Thoracic aorta (tissue), 1 donor: ENCODE measurements around the genes ZNF23, MARVELD3, ATXN1L and ZNF821.

DNA sequence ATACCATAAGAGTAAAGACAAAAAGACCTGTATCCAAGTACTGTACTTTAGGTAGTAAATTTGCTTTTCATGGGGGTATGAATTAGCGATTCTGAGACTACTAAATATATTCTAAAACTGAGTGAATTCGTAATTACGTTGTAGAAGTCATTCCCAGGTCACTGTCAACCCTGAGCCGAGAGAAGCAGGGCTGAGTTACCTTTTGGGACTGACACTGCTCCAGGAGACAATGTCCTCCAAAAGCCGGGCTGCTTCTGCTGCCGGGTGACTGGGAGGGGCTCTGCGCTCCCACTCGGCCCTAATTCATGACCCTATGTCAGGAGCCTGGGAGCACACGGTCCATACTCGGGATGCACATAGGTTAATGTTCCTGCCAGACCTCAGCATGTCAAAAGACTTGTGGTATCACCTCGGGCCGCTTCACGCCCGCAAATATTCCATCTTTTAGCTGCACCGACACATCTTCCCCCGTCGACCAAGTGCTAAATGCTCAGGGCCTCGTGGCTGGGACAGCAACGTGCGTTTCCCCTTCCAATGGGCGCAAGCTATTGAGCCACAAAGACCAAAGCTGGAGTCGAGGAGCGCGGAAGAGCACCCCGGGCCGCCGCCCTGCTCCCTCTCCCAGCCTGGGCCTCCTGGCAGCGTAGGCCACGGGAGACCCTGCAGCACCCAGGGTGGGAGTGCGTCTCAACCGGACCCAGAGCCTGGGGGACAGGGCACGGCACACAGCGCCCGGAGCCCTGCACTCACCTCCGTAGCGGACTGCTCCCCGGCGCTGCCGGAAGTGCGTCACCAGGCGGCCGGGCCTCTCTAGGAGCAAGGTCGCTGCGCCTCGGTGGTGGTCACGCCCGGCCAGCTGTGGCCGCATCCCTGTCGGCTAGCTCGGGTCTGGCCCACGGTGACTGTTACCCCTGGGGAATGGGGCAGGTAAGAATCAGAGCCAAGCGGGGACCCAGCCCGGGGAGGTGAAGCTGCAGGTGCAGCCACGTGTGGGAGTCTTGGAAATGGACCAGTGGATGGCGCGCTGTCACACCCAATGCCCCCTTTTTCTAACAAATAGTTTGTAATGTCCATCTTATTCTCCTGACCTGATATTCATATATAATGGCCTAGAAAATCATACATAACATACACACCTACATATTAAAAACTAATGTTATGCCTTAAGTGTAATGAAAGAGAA is at the start of gene ZNF23:
ZNF23 (minus strand) TSS at position 788 of the 1,183 bp plus-strand sequence.
- RAMPAGE, long total RNA = start-site peak on the minus strand centred at position 769 of the sequence, 30 bp wide, 23 reads

- RAMPAGE, long total RNA = no peak
These were observed 1.5 kb downstream of the TAT start for GRCh38 chr16:71575301-71575949.

GRCh38 chr16:71590437-71591122 is 13.7 kb upstream of the TAT start:
- RAMPAGE, long total RNA = no peak

GRCh38 chr16:71594063-71594498 is 17.2 kb upstream of the TAT start:
- RAMPAGE, long total RNA = no peak

- RAMPAGE, long total RNA = no peak
These were observed at the start of gene MARVELD3 for GRCh38 chr16:71625928-71626759. Gene MARVELD3, plus strand, starts transcription at chr16:71626184.

DNA sequence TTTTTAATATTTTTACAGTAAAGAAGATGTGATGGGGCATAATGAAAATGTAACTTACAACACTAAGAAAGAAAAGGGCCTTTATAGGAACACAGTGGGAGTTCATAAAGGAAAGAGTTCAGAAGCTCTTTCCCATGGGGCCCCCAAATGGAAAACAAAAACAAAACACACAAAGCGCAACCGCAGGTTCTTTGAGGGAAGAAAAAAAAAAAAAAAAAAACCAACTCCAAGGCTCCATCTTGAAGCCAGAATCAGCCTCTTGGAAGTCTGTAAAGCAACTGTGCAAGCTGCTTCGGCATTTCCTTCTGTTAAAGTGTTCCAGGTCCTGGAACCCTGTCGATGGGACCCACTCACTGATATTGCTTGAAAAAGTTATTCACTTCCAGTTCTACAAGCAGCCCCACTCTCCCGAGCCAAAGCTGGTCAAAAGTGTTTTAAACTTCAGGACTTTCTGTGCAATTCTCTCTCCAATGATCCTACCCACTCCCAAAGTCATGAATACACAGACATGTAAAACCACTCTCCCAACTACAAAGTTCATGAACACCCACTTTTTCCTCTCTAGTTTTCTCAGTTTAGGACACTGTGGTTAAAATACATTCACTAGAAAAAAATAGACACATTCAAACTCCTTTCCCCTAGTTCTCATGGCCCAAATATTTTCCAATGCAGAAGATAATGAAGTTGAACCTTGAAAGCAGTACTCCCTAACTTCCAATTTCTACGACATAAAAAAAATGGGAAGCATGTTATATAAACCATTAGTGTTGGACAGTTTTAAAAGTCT is 4.9 kb upstream of the PHLPP2 start:
- RAMPAGE, long total RNA = no peak

GRCh38 chr16:71778572-71779071 is 30.0 kb downstream of the AP1G1 start:
- RAMPAGE, long total RNA = no peak

- RAMPAGE, long total RNA = no peak
These were observed 8.0 kb upstream of the AP1G1 start for GRCh38 chr16:71816532-71817087.

DNA sequence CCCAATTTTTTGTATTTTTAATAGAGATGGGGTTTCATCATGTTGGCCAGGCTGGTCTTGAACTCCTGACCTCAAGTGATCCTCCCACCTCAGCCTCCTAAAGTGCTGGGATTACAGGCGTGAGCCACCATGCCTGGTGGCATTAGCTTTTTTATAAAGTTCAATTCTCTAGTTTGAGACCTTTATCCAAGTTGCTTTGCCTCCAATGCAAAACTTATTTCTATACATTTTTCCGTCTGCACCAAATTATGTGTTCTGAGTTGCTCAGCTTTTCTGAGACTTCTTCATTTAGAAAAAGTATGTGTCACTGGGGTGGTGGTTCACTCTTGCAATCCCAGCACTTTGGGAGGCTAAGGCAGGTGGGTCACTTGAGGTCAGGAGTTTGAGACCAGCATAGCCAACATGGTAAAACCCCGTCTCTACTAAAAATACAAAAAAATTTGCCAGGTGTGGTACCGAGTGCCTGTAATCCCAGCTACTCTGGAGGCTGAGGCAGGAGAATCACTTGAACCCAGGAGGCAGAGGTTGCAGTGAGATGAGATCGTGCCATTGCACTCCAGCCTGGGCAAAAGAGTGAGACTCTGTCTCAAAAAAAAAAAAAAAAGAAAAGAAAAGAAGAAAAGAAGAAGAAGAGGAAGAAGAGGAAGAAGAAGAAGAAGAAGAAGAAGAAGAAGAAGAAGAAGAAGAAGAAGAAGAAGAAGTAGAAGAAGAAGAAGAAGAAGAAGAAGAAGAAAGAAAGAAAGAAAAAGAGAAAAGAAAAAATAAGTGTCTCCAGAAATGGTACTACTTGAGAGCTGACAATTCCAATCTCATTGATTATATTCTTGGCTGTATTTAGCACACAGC is 14.0 kb upstream of the ATXN1L start:
- RAMPAGE, long total RNA = no peak

DNA sequence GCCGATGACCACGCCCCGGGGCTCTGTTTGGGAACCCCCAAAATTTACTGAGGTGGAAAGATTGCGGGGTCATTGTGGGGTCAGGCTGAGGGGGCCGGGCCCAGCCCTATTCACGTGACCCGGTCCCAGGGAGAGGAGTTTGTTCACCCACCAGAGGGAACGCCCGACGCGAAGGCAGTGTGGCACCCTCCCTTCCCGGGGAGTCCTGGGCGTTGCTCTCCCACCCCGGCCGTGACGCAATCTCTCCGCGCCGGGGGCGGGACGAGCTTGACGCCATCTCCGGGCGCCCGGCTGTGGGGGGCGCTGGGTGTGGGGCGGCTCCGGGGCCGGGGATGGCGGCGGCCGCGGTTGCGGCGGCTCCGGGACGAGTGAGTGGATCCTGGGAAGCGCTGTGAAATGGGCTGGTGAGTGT is at the start of gene ATXN1L:
ATXN1L (plus strand) TSS at position 276 of the 412 bp plus-strand sequence.
- RAMPAGE, long total RNA = no peak

- RAMPAGE, long total RNA = no peak
These were observed 18.9 kb downstream of the ZNF821 start for GRCh38 chr16:71865049-71865569.

DNA sequence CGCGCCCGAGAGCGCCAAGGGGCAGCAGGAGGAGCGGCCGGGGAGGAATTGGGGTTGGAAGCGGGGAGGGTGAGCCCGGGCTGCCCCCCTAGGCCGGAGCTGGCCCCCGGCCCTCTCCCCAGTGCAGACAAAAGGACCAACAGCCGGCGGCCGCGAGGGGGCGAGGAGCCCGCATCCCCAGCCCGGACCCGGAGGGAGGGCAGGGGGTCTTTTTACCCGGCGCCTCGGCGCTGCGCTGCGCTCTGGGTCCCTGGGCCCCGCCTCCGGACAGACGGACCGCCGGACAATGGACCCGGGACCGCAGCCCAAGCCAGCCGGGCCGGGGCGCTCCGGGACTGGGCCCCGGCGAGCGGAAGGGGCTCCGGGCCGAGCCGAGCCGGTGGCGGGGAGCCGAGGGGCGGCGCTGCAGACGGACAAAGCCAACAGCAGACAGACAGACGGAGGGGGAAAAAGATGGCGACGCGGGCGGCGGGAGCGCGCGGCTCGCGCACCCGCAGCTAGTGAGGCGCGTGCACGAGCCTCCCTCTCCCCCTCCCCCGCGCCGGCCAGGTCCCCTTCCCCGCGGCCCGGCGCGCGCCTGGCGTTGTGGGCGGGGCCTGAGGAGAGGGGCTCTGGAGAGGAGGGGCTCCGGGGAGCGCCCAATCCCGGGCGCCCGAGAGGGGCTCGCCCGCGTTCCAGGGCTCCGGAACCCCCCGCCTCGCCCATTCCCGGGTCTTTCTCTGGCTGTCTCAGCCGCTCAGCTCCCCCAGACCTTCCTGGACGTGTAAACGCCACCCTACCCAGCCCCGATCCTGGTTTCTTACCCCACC is at the start of gene ZNF821:
ZNF821 (minus strand) TSS at position 491 of the 809 bp plus-strand sequence.
- RAMPAGE, long total RNA = start-site peak on the minus strand centred at position 74 of the sequence, 542 bp wide, 11 reads

GRCh38 chr16:72016190-72016794 is 7.7 kb downstream of the DHODH start:
- RAMPAGE, long total RNA = no peak

DNA sequence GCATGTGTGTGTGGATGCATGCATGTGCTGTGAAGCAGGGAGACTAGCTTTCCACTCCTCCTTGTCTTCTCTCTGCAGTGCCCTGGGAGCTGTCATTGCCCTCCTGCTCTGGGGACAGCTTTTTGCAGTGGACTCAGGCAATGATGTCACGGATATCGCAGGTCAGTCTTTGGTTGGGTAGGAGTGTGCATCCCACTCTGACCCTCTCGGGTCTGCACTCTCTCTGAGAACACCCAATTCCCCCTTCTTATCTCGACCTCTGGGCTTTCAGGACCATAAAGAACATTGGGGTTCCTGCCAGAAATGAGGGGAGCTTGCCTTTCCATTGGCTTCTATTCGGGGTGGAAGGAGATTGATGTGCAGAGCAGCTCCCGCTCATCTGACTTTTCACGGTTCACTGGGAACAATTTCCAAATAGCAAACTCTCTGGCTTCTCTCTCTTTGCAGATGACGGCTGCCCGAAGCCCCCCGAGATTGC is 1.8 kb downstream of the HP start:
- RAMPAGE, long total RNA = no peak

DNA sequence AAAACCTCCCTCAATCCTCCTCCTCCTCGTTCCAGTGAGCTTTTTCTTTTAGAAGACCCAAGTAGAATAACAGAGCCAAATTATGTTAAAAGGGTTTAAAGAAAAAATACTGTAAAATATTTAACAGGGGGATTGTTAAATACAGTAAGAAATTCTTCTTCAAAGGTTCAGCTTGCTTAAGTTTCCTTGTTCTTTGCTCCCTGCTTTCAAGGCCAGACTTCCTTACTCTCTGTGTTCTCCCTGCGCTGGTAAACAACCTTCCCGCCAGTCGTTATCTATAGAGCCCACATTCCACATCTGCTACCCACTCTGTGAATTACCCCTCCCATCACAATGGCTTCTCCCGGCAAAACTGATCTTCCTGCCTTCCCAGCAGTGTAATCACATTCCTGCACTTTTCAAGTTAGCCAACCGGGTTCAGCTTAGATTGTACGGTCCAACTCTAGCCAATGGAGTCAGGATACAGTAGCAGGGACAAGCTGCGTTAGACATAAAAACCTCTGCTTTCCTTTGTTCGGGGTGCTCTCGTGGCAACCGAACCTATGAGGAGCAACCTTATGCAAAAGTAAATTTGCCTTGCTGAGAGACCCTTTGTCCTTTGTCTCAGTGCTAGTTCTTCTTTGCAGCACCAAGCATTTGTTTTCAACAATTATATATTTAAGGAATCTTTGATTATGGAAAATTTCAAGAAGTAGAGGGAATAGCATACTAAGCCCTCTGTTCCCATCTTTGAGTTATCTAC is 9.9 kb downstream of the HPR start:
- RAMPAGE, long total RNA = no peak

DNA sequence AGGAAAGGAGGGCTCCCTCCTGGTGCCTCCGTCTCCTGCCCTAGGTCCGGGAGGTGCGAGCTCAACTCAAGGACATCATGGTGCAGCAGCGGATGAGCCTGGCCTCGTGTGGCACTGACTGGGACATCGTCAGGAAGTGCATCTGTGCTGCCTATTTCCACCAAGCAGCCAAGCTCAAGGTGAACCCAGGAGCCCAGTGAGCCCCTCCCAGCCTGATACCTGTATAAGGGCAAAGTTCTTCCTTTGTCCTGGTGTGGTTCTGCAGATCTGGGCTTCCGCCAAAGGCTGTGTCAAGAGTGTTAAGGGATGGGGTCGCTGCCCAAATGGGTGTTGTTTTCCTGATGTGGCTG is 14.8 kb downstream of the DHX38 start:
- RAMPAGE, long total RNA = no peak

- RAMPAGE, long total RNA = no peak
These were observed 255.5 kb upstream of the PMFBP1 start for GRCh38 chr16:72427163-72428153.

DNA sequence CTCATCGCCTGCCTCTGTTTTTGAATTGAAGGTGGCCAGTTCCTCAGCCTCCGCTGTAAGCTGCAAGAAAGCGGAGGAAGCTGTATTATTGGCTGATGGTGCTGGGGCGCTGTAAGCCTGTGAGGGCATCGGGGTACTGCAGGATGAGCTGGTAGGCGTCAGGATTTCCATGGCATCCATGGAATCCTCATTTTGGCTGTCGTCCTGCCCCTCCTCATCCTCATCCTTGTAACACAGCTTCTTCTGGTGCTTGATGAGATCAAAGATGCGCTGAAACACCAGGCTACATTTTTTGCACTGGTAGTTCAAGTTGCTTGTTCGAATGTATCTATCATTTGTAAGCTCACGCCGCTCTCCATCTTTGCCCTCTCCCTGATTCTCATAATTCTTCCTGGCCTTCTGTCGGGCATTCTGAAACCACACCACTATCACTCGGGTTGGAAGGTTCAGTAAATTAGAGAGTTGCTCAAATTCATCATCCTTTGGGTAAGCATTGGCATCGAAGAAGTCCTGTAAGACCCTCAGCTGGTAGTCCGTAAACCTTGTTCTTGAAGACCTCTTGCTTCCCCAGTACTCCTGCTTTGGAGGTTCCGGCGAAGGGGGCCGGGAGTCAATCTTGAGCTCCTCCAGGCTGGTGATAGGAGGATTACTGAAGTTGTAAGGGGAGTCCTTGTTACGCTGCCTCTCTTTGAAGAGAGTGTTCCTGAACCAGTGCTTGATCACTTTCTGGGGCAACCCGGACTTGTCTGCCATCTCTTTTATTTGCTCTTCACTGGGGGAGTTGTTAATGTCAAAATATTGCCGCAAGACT is 252.3 kb downstream of the ZFHX3 start:
- RAMPAGE, long total RNA = no peak

DNA sequence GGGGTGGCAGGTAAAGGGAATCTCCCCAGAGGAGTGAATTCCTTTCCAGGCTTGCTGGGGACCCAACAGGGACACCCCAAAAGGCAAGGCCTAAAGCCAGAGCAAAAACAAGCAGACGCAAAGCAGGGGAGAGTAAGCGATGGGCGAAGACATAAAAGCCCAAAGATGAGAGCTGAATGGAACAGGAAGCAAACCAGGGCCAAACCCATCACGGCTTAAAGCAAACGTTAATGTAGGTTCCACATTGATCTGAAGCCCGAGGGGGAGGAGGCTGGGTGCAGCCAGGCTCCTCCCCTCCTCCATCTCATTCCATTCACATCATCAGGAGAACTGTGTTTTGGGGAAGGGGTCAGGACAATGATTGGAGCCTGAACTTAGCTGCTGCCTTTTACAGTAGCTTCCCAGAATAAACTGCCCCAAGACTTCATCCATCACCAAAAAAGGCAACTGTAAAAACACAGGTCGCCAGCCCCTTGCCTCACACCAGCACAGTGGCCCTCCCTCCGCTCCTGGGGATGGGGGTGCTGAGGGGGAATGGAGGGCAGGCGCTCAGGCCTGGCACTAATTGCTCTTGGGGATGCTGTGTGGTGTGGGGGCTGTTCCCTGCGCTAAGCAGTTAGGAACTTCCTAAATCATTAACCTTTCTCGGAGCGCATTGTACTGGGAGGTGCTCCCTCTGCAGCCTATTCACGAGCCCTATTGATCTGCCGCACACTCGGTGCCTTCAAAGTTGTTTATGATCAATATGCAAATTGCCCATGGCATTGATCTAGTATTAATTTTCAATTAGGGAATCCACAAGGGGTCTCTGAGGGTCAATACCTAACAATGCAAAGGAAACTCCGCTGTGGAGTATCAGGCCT is 200.1 kb downstream of the ZFHX3 start:
- RAMPAGE, long total RNA = no peak

DNA sequence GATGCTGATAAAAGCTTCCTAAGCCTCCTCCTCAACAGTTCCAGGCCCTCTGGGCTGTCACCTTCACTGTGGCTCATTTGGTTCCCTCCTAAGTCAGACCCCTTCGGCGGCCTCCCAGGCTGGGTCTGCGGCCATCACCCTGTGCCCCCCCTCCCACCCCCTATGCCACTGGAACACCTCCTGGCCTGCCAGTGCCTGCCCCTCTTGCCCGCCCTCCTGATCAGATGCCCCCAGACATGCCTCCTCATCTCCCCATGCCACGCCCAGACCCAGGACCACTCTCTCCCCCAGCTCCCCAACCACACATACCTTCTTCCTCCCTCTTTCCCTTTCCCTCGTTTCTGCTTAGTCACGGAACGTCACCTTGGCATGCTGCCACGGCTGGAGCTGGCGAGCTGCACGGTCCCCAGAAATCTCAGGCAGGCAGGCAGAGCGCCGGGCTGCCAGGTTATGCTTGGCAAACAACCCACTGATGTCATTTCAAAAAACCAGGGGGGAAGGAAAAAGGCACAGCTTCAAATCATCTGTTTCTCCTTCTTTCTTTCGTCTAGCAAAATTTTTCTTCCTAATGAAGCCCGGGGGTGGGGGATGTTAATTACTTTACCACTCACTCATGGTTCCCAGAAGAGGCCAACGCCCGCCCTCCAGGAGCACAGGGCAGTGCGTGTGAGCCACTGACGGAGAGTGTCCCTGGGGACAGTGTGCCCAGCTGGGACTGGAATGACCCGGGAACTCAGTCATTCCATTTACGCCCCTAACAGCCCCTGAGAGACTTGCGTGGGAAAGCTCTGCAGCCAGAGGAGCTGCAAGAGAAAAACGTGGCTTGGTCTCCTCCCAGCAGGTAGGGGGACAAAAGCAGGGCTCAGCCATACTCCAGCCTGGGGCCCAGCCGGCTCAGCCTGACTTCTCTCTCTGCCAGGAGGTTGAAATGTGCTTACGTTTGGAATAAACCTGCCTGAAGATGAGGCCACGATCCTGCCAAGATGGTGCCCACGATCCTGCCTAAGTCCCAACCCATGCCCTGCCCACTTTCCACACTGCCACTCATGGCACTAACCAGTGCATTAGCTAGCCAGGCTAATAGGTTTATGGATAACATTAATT is 199.1 kb downstream of the ZFHX3 start:
- RAMPAGE, long total RNA = no peak